Measurements from ENCODE around the gene RFLNA.

DNA sequence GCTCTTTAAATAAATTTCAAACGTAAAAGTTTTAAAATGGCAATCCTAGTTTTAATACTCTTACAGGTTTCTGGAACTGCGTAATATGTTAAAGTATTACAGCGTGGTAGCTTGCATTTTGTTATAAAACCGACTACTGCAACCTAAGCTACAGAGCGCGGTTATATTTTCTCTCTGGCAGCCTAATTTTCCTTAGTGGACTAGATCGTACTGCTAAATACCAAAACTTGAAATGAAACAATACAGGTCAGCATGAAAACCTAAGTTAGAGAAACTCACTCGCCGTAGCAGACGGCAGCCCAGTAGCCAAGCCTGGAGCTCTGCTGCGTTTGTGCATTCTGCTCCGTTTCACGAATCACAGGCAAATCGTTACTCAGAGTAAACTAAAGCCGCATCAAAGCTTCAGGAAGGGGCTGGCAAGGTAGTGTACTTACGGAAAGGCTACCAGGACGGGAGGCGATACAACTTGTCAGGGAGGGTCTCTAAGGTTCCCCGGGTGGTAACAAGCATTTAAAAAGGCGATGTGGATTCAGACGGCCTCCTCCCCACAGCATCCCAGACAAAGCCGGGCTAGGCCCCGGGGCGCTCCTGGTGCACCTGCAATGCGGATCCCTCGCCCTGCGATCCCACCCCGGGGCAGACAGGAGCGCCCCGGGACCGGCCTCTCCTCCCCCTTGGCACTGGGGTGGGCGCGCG, 1.0 kb downstream of the CCDC92 start:
- PRO-cap, result unidirectional peak, plus-strand start at position 509 of the sequence

DNA sequence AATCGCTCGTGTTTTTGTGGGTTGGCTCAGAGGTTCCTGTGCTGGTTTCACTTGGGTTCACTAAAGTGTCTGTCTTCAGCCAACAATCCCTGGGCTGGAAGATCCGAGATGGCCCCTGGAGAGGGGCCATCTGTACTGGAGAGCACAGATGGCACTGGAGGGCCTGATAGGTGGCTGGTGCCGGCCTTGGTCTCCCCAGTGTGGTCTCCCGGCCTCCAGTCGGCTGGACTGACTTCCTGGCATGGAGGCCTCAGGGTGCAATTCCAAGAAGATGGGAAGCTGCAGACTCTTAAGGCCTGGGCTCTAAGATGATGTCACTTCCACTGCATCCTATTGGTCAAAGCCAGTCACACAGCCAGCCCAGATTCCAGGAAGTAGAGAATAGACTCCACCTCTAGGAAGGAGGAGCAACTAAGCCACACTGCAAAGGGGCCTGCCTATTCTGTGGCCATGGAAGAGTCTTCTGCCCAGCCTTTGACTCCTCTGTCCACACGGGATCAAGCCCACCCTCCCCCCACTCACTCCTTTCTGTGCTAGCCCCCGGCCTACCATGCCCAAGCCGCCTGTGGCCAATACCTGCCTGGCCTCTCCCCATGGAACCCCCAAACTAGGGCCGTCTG, 104.0 kb upstream of the RFLNA start:
- PRO-cap, result no peak

DNA sequence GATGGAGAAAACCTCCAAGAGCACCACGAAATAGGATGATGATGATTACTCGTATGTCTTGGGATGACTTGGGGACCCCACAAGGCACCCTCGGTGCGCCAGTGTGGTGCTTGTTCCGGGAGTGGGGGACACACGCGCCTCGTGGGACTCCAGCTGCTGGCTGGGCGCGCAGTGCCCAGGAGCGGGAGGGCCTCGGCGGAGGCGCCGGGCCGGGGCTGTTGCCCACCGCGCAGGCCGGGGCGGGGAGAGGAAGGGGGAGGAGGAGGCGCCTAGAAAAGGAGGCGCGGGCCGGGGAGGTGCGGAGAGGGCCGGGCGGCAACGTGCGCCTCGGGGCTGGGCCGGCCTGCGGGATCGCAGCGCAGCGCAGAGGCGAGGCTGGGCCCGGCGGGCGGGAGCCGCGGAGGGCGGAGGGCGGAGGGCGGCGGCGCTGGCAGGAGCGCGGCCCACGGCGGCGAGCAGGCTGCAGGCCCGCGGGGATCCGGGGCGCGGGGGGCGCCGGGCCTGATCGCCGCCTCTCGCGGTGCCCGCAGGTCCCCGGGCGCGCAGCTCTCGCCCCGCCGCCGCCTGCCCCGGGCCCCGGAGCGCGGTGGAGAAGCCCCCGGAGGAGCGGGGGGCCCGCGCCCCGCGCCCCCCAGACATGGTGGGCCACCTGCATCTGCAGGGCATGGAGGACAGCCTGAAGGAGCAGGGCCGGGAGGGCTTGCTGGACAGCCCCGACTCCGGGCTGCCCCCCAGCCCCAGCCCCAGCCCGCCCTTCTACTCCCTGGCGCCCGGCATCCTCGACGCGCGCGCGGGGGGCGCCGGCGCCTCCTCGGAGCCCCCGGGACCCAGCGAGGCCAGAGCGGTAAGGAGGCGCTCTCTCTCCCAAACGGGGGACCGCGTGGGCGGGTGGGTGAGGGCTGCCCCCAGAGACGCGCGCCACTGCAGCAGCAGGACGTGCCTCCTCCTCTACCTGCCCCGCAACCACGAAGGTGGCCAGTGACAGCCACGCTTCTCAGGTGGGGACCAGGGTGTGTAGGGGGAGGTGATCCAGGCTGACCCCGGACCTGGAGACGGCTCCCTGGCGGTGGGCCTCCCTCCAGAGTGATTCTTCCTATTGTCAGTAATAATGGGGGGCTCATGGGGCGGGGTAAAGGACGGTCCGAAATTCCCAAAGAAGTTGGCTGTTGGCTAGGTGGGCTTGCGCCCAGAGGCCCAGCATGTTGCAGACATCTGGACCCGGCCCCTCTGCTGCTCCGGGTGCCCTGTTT, at the start of gene RFLNA:
Gene RFLNA (plus strand): TSS at position 301 of the 1,250 bp plus-strand sequence.
- PRO-cap, result no peak

GRCh38 chr12:124296248-124296727, 1.4 kb downstream of the RFLNA start:
- PRO-cap, result no peak

DNA sequence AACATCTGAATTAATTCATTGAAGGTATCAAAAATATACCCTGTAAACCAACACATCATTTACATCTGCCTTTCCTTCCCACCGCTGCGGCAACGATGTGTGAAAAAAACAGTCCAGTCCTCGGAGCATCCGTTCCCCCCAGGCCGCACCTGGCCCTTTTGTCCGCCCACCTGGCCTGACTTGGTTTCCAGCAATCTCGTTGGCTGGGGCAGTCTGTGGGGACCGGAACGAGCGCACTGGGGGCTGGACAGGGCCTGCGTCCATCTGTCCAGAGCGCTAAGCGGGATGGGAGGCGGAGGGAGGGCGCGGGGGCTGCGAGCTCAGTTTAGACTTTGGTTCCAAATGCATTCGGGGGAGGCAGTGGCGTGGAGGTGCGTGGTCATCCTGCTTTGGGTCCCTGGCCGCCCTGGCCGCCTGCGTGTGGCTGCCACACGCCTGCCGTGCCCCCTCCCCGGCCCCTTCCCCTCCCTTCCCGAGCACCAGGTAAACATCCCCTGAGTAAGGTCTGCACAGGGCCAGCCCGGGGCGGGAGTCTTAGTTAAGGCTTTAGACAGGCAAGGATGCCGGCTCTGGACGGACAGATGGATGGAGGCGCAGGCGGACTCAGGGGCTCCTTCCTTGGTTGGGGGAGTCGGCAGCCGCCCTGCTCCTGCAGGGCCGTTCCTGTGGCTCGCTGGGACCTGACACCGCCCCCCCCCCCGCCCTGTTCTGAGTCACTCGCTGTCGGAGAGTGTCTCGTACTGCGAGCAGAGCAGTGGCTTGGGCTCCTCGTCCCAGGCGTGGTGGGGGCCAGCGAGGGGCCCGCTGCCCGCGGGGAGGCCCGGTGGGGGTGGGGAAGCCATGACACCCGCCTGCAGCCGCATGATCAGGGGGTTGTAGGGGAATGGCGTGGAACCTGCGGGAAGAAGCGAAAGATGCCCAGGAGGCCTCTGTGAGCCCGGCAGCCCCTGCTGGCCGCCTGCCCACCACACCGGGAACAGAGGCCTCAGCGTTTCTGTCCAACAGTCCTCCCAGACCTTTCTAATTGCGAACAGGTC, 30.1 kb downstream of the RFLNA start:
- PRO-cap, result no peak

DNA sequence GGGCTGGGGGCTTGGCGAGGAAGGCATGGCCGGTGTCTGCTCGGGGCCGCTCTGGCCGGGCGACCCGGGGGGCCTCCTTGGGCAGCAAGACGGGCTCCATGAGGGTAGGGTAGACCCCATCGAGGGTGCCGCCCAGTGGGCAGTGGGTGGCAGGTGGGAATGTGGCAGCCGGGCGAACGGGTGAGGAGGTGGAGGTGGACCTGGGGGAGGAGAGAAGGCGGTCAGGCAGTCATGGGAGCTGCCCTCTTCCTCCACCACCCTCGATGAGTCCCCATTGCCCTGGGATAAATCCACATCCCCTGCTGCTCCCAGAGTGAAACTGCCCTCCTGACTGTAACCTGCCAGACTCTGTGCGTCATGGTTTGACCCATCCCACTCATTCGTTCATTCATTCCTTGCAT, 42.1 kb downstream of the RFLNA start:
- PRO-cap, result no peak

GRCh38 chr12:124372863-124373378, 78.0 kb downstream of the RFLNA start:
- PRO-cap, result no peak

GRCh38 chr12:124390483-124391099, 95.7 kb downstream of the RFLNA start:
- PRO-cap, result bidirectional peak, plus-strand start at chr12:124390911, minus-strand start at chr12:124390811

DNA sequence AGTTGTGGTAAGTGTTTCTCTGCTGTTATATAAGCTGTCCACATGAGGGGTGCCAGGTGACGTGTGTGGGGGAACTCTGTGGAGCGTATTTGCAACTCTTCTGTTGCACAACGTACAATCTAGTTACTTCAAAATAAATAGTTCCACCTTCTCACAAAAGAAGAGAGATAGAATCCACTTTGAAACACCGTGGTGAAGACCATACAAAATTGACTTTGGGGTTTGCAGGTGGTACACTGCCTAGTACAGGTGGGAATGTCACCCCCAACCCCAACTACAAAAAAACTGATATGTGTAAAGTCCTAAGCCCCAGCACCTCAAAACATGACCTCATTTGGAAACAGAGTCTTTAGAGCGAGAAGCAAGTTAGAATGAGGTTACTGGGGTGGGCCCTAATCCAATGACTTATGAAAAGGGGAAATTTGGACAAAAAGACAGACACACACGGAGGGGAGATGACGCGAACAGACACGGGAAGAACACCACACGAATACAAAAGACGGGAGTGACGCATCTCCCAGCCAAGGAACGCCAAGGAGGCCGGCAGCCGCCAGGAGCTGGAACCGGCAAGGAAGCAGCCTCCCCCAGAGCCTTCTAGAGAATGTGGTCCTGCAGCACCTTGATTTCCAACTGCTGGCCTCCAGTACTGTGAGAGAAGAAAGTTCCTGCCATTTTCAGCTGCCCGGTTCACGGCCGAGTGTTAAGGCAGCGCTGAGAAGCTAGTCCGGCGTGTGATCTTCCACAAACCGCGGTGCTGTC, 124.8 kb downstream of the NCOR2 start:
- PRO-cap, result no peak

DNA sequence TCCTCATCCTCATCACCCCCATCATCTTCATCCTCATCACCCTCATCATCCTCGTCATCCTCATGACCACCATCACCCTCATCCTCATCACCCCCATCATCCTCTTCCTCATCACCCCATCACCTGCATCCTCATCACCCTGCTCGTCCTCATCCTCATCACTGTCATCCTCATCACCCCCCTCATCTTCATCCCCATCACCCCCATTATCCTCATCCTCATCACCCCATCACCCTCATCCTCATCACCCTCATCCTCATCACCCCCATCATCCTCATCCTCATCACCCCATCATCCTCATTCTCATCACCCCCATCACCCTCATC, 100.4 kb downstream of the NCOR2 start:
- PRO-cap, result no peak

- PRO-cap, result no peak
Measured at GRCh38 chr12:124469404-124469954, 97.9 kb downstream of the NCOR2 start.

DNA sequence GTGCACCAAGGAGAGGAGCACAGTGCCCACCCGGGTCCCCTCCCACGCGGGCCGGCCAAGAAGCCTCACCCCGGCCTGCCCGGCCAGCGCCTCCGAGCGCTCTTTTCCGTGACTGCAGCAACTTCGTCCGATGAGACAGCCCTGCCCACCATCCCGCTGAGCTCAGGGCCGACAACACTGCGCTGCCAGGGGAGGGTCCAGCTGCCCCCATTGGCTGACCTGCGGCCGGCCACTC, 49.8 kb downstream of the NCOR2 start:
- PRO-cap, result bidirectional peak, plus-strand start at position 151 of the sequence, minus-strand start at position 116 of the sequence

DNA sequence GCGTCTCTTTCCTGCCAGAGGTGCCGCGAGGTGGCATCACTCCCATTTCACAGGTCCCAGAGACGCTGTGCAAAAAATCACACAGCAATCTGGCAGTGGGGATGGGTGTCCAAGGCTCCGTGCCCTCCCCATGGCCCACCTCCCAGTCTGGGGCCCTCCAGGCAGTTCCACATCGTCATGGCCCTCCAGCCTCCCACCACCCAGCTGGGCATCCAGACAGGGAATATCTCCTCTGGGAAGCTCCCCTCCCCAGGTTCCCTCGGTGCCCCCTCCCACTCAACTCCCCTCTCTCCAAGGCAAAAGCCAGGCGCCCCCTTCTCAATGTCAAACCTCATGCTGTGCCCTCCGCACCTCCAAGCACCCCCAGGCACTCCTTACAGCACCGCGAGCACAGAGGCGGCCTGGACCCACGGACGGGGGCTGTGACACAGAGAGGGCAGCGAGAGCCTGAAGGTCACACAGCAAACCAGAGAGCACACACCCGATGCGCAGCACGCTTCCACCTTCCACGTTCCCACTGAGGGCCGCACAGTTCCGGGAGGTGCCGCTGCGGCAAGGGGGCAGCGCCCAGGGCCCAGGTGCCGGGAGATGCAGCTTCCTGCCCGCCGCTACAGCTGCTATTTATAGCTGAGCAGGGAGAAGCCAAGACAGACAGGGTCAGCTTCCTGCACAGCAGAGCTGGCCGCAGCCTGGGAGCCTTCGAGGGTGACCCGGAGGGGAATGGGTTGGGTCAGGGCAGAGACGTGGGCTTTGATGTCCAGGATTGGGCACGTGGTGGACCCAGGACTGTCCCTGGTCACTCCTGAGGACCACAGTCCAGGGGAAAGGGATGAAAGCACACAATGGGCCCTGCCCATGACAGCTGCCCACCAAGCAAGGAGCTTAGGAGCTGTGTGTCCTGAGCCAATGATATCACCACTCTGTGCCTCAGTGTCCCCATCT, 12.9 kb downstream of the NCOR2 start:
- PRO-cap, result no peak

GRCh38 chr12:124557117-124557738, 10.2 kb downstream of the NCOR2 start:
- PRO-cap, result no peak

GRCh38 chr12:124564386-124564885, 3.0 kb downstream of the NCOR2 start:
- PRO-cap, result no peak

DNA sequence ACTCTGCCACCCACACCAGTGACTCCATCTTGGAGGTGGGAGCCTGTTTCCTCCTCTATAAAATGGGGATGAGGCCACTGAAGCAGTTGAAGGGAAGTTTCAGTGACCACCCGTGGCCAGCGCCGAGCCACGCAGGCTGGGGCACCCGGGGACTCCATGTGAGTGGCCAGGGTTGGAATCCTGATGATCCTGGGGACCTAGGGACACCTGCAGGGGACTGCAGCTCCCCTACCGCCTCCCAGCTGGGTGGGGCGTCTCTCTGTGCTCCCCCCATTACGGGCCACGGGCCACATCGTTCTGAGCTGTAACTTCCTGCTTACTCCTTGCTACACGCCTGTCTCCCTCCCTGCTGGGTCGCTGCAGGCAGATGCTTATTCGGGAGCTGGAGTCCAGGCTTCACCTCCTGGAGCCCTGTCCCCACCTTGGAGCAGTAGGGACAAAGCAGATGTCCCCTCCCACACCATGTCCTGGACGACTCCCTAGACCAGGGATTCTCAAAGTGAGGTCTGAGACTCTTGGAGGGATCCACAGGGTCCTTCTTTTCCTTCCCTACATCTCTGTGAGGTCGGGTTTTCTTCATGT, 85.8 kb upstream of the NCOR2 start:
- PRO-cap, result no peak

- PRO-cap, result no peak
Measured at GRCh38 chr12:124681826-124682469, 114.5 kb upstream of the NCOR2 start.

- PRO-cap, result bidirectional peak, plus-strand start at chr12:124683412, minus-strand start at chr12:124683297; unidirectional peak, minus-strand start at chr12:124683572
Measured at GRCh38 chr12:124683098-124683653, 115.8 kb upstream of the NCOR2 start.

GRCh38 chr12:124684896-124685580, 117.6 kb upstream of the NCOR2 start:
- PRO-cap, result no peak

GRCh38 chr12:124749882-124750536, 113.7 kb downstream of the SCARB1 start:
- PRO-cap, result no peak

All from Calu3 (cell line).